ENCODE data around the gene CYREN.

- RAMPAGE, long total RNA = no peak
- RRBS, 2 experiments = no CpG with 5 or more reads among the region's 6 CpGs
CAGE:
- cytosol, long polyA minus RNA = no peak
- cytosol, long polyA plus RNA = no peak
- long polyA plus RNA = no peak
- nucleolus, long total RNA = no peak
- nucleus, long polyA plus RNA = no peak
- nucleus, long total RNA = no peak
Observed at GRCh38 chr7:134723879-134724429, 55.5 kb upstream of the CALD1 start.

GRCh38 chr7:134729812-134730742, 49.4 kb upstream of the CALD1 start:
- RAMPAGE, long total RNA = no peak
- RRBS, 2 experiments = no CpG with 5 or more reads among the region's 7 CpGs
CAGE:
- cytosol, long polyA minus RNA = no peak
- cytosol, long polyA plus RNA = no peak
- long polyA plus RNA = no peak
- nucleolus, long total RNA = no peak
- nucleus, long polyA plus RNA = no peak
- nucleus, long total RNA = no peak

GRCh38 chr7:134813003-134813455, 33.6 kb downstream of the CALD1 start:
- RAMPAGE, long total RNA = no peak
- RRBS, 2 experiments = no CpG with 5 or more reads among the region's 2 CpGs
CAGE:
- cytosol, long polyA minus RNA = no peak
- cytosol, long polyA plus RNA = no peak
- long polyA plus RNA = no peak
- nucleolus, long total RNA = no peak
- nucleus, long polyA plus RNA = no peak
- nucleus, long total RNA = no peak

DNA sequence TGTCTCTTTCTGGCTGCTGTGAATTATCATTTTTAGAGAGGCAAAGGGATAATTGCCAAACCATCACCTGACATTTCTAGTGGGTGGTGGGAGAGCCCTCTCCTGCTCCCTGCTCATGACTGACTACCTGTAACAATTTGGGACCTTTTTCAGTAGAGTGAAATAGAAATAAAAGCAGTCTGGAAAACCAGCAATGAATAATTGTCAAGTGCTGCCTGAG, 52.8 kb downstream of the CALD1 start:
- RAMPAGE, long total RNA = no peak
CAGE:
- cytosol, long polyA minus RNA = no peak
- cytosol, long polyA plus RNA = no peak
- long polyA plus RNA = no peak
- nucleolus, long total RNA = no peak
- nucleus, long polyA plus RNA = no peak
- nucleus, long total RNA = no peak

GRCh38 chr7:134832503-134832951, 53.1 kb downstream of the CALD1 start:
- RAMPAGE, long total RNA = no peak
- RRBS, 2 experiments = no CpG with 5 or more reads among the region's 3 CpGs
CAGE:
- cytosol, long polyA minus RNA = no peak
- cytosol, long polyA plus RNA = no peak
- long polyA plus RNA = no peak
- nucleolus, long total RNA = no peak
- nucleus, long polyA plus RNA = no peak
- nucleus, long total RNA = no peak

GRCh38 chr7:134910847-134911390, 75.4 kb upstream of the AGBL3 start:
- RAMPAGE, long total RNA = no peak
- RRBS, 2 experiments = no CpG with 5 or more reads among the region's 4 CpGs
CAGE:
- cytosol, long polyA minus RNA = no peak
- cytosol, long polyA plus RNA = no peak
- long polyA plus RNA = no peak
- nucleolus, long total RNA = no peak
- nucleus, long polyA plus RNA = no peak
- nucleus, long total RNA = no peak

- RAMPAGE, long total RNA = no peak
- RRBS, 2 experiments = no CpG with 5 or more reads among the region's 19 CpGs
CAGE:
- cytosol, long polyA minus RNA = no peak
- cytosol, long polyA plus RNA = no peak
- long polyA plus RNA = no peak
- nucleolus, long total RNA = no peak
- nucleus, long polyA plus RNA = no peak
- nucleus, long total RNA = no peak
Observed at GRCh38 chr7:134928397-134929046, 57.8 kb upstream of the AGBL3 start.

- RAMPAGE, long total RNA = no peak
- RRBS, 2 experiments = no CpG with 5 or more reads among the region's 3 CpGs
CAGE:
- cytosol, long polyA minus RNA = no peak
- cytosol, long polyA plus RNA = no peak
- long polyA plus RNA = no peak
- nucleolus, long total RNA = no peak
- nucleus, long polyA plus RNA = no peak
- nucleus, long total RNA = no peak
Observed at GRCh38 chr7:134933862-134934456, 52.3 kb upstream of the AGBL3 start.

GRCh38 chr7:134996126-134996534, 9.8 kb downstream of the AGBL3 start:
- RAMPAGE, long total RNA = no peak
- RRBS, 2 experiments = no CpG with 5 or more reads among the region's 2 CpGs
CAGE:
- cytosol, long polyA minus RNA = no peak
- cytosol, long polyA plus RNA = no peak
- long polyA plus RNA = no peak
- nucleolus, long total RNA = no peak
- nucleus, long polyA plus RNA = no peak
- nucleus, long total RNA = no peak

- RAMPAGE, long total RNA = no peak
- RRBS, 2 experiments = no CpG with 5 or more reads among the region's 2 CpGs
CAGE:
- cytosol, long polyA minus RNA = no peak
- cytosol, long polyA plus RNA = no peak
- long polyA plus RNA = no peak
- nucleolus, long total RNA = no peak
- nucleus, long polyA plus RNA = no peak
- nucleus, long total RNA = no peak
Observed at GRCh38 chr7:135144276-135144891, 3.5 kb upstream of the TMEM140 start.

- RAMPAGE, long total RNA = start-site peak on the minus strand at chr7:135170674-135170761, 728 and 881 reads in 2 replicates
- RRBS, 2 experiments = under 1 to 2% methylated on average over 33 to 35 of the region's 50 CpGs
CAGE:
- cytosol, long polyA minus RNA = no peak
- cytosol, long polyA plus RNA = start-site peak on the minus strand at chr7:135170633-135170724, 393 and 454 reads in 2 replicates
- long polyA plus RNA = start-site peak on the minus strand at chr7:135170632-135170739, 370 and 396 reads in 2 replicates
- nucleolus, long total RNA = start-site peak on the minus strand at chr7:135170690-135170708, 108 reads
- nucleus, long polyA plus RNA = no peak
- nucleus, long total RNA = no peak
Observed at GRCh38 chr7:135170562-135171095, at the start of gene CYREN. TSS of gene CYREN (minus strand) at chr7:135170707.

GRCh38 chr7:135321408-135322022, 87.9 kb downstream of the STRA8 start:
- RAMPAGE, long total RNA = no peak
- RRBS, 2 experiments = no CpG with 5 or more reads among the region's 6 CpGs
CAGE:
- cytosol, long polyA minus RNA = no peak
- cytosol, long polyA plus RNA = no peak
- long polyA plus RNA = no peak
- nucleolus, long total RNA = no peak
- nucleus, long polyA plus RNA = no peak
- nucleus, long total RNA = no peak

DNA sequence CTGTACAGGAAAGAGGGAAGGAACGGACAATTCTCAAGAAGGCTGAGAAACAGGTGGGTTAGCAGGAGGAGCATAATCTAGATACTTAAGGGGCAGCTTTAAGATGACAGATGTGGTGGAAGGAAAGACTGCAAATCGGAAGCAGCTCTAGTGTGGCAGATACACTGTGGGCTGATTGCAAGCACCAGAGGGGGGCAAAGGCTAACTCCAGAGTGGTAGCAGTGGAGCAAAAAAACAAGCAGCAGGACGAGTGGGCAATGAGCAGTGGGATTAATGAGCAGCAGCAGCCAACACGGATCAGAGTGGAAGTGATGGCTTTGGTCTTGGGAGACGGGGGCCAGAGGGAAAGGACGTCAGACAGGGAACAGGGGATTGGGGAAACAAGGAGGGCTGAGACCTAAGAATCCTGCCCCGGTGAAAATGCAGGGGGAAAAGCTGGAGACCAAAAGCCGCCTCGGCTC, 714 bp downstream of the CNOT4 start:
- RAMPAGE, long total RNA = no peak
- RRBS, 2 experiments = no CpG with 5 or more reads among the region's 9 CpGs
CAGE:
- cytosol, long polyA minus RNA = no peak
- cytosol, long polyA plus RNA = no peak
- long polyA plus RNA = no peak
- nucleolus, long total RNA = no peak
- nucleus, long polyA plus RNA = start-site peak on the plus strand centred at position 150 of the sequence, 83 bp wide, 11 and 20 reads in 2 replicates
- nucleus, long total RNA = no peak

- RAMPAGE, long total RNA = no peak
- RRBS, 2 experiments = no CpG with 5 or more reads among the region's 1 CpG
CAGE:
- cytosol, long polyA minus RNA = no peak
- cytosol, long polyA plus RNA = no peak
- long polyA plus RNA = no peak
- nucleolus, long total RNA = no peak
- nucleus, long polyA plus RNA = no peak
- nucleus, long total RNA = no peak
Observed at GRCh38 chr7:135617519-135617896, 44.8 kb upstream of the STMP1 start.

GRCh38 chr7:135633991-135634782, 28.1 kb upstream of the STMP1 start:
- RAMPAGE, long total RNA = no peak
- RRBS, 2 experiments = no CpG with 5 or more reads among the region's 8 CpGs
CAGE:
- cytosol, long polyA minus RNA = no peak
- cytosol, long polyA plus RNA = no peak
- long polyA plus RNA = no peak
- nucleolus, long total RNA = no peak
- nucleus, long polyA plus RNA = no peak
- nucleus, long total RNA = no peak

GRCh38 chr7:135937433-135938249, 39.5 kb downstream of the MTPN start:
- RAMPAGE, long total RNA = no peak
- RRBS, 2 experiments = no CpG with 5 or more reads among the region's 3 CpGs
CAGE:
- cytosol, long polyA minus RNA = no peak
- cytosol, long polyA plus RNA = no peak
- long polyA plus RNA = no peak
- nucleolus, long total RNA = no peak
- nucleus, long polyA plus RNA = no peak
- nucleus, long total RNA = no peak

DNA sequence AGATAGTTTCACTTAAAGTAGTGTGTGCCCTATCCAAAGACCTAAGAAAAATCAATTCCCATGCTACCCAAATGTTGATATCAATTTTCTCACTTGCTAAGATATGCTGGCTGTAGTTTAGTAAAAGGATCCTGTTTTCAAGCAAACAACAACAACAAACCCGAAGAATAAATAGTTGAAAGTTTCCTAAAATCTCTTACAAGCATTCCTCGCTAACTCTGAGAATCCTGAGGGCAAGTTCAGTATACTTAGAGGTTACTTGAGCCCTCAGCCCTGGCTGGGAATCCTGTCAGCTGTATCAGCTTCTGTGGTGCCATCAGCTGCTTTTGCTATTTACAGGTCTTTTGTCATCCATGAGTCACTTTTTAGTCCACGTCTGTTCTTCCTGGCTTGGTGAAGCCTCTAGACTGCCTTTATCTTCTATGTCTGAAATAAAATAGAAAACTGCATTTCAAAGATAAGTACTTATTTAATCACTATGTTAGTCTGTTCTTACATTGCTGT, 59.8 kb upstream of the MTPN start:
- RAMPAGE, long total RNA = no peak
- RRBS, 2 experiments = no CpG with 5 or more reads among the region's 3 CpGs
CAGE:
- cytosol, long polyA minus RNA = no peak
- cytosol, long polyA plus RNA = no peak
- long polyA plus RNA = no peak
- nucleolus, long total RNA = no peak
- nucleus, long polyA plus RNA = no peak
- nucleus, long total RNA = no peak

GRCh38 chr7:136870942-136871188, 2.4 kb downstream of the CHRM2 start:
- RAMPAGE, long total RNA = no peak
- RRBS, 2 experiments = no CpG with 5 or more reads among the region's 16 CpGs
CAGE:
- cytosol, long polyA minus RNA = no peak
- cytosol, long polyA plus RNA = no peak
- long polyA plus RNA = no peak
- nucleolus, long total RNA = no peak
- nucleus, long polyA plus RNA = no peak
- nucleus, long total RNA = no peak

- RAMPAGE, long total RNA = no peak
- RRBS, 2 experiments = no CpG with 5 or more reads among the region's 6 CpGs
CAGE:
- cytosol, long polyA minus RNA = no peak
- cytosol, long polyA plus RNA = no peak
- long polyA plus RNA = no peak
- nucleolus, long total RNA = no peak
- nucleus, long polyA plus RNA = no peak
- nucleus, long total RNA = no peak
Observed at GRCh38 chr7:137435401-137435770, 91.9 kb upstream of the PTN start.

- RAMPAGE, long total RNA = no peak
- RRBS, 2 experiments = no CpG with 5 or more reads among the region's 5 CpGs
CAGE:
- cytosol, long polyA minus RNA = no peak
- cytosol, long polyA plus RNA = no peak
- long polyA plus RNA = no peak
- nucleolus, long total RNA = no peak
- nucleus, long polyA plus RNA = no peak
- nucleus, long total RNA = no peak
Observed at GRCh38 chr7:137880337-137880825, 33.6 kb upstream of the DGKI start.